GM12878 (cell line): ENCODE data around the genes OR52K1, OR51E1, UBQLN3, OR52B6, OR56B1, APBB1 and MRPL17.

DNA sequence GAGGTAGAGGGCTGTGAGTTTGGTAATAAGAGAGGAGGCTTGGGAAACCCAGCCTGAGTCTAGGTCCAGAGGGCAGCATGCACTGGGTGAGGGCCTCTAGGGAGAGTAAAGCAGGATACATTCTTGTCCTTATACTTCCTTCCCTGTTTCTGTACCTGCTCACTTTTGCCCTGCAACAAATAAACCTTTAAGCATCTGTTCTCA is 31.6 kb downstream of the STIM1 start:
- RAMPAGE, long total RNA = no peak
CAGE:
- cytosol, long polyA minus RNA = no peak
- cytosol, long polyA plus RNA = no peak
- long polyA plus RNA = no peak
- nucleolus, long total RNA = no peak
- nucleus, long polyA plus RNA = no peak
- nucleus, long total RNA = no peak

DNA sequence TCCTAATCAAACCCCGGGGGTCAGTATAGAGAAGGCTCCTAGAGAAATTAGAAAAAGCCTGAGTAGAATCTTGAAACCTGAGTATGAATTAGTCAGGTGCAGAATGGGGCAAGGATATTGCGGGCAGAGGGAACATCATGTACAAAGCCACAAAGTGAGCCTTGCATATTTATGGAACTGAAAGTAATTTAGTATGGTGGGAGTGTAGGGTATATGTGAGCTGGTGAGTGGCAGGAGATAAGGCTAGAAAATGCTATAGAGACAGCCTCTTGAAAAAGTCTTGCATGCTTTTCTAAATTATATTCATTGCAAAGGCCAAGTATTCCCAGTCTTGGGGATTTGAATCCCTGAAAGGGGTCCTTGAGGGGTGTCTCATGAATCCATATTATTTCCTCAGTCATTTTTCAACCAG is 93.7 kb downstream of the STIM1 start:
- RAMPAGE, long total RNA = no peak
- RRBS, 2 experiments = no CpG with 5 or more reads among the region's 2 CpGs
CAGE:
- cytosol, long polyA minus RNA = no peak
- cytosol, long polyA plus RNA = no peak
- long polyA plus RNA = no peak
- nucleolus, long total RNA = no peak
- nucleus, long polyA plus RNA = no peak
- nucleus, long total RNA = no peak

GRCh38 chr11:3995785-3996456 is 98.7 kb upstream of the RRM1 start:
- RAMPAGE, long total RNA = no peak
- RRBS, 2 experiments = no CpG with 5 or more reads among the region's 4 CpGs
CAGE:
- cytosol, long polyA minus RNA = no peak
- cytosol, long polyA plus RNA = no peak
- long polyA plus RNA = no peak
- nucleolus, long total RNA = no peak
- nucleus, long polyA plus RNA = no peak
- nucleus, long total RNA = no peak

DNA sequence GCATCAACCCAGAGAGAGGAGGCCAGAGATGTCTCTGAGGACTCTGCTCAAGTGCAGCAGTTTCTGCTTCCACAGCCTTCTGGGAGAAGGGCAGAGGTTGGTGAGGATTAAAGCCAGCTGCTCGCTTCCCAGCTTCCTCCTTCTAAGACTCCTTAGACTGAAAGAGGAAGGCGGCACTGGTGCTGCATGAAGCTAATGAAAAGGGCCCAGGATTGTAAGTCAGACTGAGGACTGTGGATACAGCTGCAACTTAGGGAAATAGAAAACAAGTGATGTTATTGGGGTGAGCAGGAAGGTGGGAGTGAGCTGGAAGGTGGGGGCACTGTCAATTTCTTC is at the start of gene OR52K1:
Gene OR52K1, plus strand, starts transcription at position 152 of the 336 bp plus-strand sequence.
- RAMPAGE, long total RNA = no peak
- RRBS, 2 experiments = no CpG with 5 or more reads among the region's 2 CpGs
CAGE:
- cytosol, long polyA minus RNA = no peak
- cytosol, long polyA plus RNA = no peak
- long polyA plus RNA = no peak
- nucleolus, long total RNA = no peak
- nucleus, long polyA plus RNA = no peak
- nucleus, long total RNA = no peak

GRCh38 chr11:4606862-4607539 is 1.0 kb downstream of the TRIM68 start:
- RAMPAGE, long total RNA = no peak
- RRBS, 2 experiments = no CpG with 5 or more reads among the region's 8 CpGs
CAGE:
- cytosol, long polyA minus RNA = no peak
- cytosol, long polyA plus RNA = no peak
- long polyA plus RNA = no peak
- nucleolus, long total RNA = no peak
- nucleus, long polyA plus RNA = no peak
- nucleus, long total RNA = no peak

GRCh38 chr11:4643615-4644060 is at the start of gene OR51E1:
Gene OR51E1, plus strand, starts transcription at chr11:4643982.
- RAMPAGE, long total RNA = no peak
- RRBS, 2 experiments = no CpG with 5 or more reads among the region's 3 CpGs
CAGE:
- cytosol, long polyA minus RNA = no peak
- cytosol, long polyA plus RNA = no peak
- long polyA plus RNA = no peak
- nucleolus, long total RNA = no peak
- nucleus, long polyA plus RNA = no peak
- nucleus, long total RNA = no peak

GRCh38 chr11:5275862-5276278 is 6.1 kb upstream of the HBE1 start:
- RAMPAGE, long total RNA = no peak
- RRBS, 2 experiments = no CpG with 5 or more reads among the region's 4 CpGs
CAGE:
- cytosol, long polyA minus RNA = no peak
- cytosol, long polyA plus RNA = no peak
- long polyA plus RNA = no peak
- nucleolus, long total RNA = no peak
- nucleus, long polyA plus RNA = no peak
- nucleus, long total RNA = no peak

GRCh38 chr11:5449380-5449603 is 169 bp downstream of the OR51I2 start:
- RAMPAGE, long total RNA = no peak
- RRBS, 2 experiments = no CpG with 5 or more reads among the region's 1 CpG
CAGE:
- cytosol, long polyA minus RNA = no peak
- cytosol, long polyA plus RNA = no peak
- long polyA plus RNA = no peak
- nucleolus, long total RNA = no peak
- nucleus, long polyA plus RNA = no peak
- nucleus, long total RNA = no peak

DNA sequence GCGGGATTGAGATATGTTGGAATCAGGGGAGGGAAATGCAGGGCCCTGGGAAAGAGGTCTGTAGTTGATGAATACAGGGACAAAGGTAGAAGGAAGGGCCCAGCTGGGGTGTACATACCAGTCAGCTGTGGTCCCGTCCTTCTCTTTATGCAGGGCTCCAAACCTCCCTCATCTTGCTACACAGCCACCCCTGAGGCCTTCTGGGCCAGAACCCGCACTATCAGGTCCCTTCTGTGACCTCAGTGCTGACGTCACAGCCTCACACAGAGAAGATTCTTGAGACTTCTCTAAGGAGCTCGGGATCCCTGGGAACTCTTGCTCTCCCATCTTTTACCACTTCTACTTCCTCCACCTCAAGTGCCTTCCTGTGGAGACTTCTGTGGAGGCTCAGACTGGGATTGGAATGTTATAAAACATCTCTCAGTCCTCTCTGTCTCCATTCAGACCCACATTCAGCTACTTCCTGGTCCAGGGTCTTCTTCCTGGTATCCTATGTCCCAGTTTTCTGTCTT is at the start of gene UBQLN3:
Gene UBQLN3, minus strand, starts transcription at position 202 of the 512 bp plus-strand sequence.
- RAMPAGE, long total RNA = no peak
- RRBS, 2 experiments = no CpG with 5 or more reads among the region's 5 CpGs
CAGE:
- cytosol, long polyA minus RNA = no peak
- cytosol, long polyA plus RNA = no peak
- long polyA plus RNA = no peak
- nucleolus, long total RNA = no peak
- nucleus, long polyA plus RNA = no peak
- nucleus, long total RNA = no peak

DNA sequence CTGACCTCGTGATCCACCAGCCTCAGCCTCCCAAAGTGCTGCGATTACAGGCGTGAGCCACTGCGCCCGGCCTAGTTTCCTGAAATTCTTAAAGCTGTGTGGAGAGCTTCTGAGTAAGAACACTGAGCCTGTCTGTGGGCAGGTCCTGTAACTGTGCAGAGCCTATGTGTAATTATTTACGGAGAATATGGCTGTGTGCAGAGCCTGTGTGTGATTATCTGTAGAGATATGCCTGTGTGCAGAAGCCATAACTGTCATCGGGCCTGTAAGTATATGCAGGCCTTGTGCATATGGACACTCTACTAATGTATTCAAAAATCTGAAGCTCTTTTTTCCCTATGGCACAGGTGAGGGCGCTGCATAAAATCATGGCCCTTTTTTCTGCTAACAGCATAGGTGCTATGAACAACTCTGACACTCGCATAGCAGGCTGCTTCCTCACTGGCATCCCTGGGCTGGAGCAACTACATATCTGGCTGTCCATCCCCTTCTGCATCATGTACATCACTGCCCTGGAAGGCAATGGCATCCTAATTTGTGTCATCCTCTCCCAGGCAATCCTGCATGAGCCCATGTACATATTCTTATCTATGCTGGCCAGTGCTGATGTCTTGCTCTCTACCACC is at the start of gene OR52B6:
Gene OR52B6, plus strand, starts transcription at position 339 of the 626 bp plus-strand sequence.
- RAMPAGE, long total RNA = no peak
- RRBS, 2 experiments = no CpG with 5 or more reads among the region's 9 CpGs
CAGE:
- cytosol, long polyA minus RNA = no peak
- cytosol, long polyA plus RNA = no peak
- long polyA plus RNA = no peak
- nucleolus, long total RNA = no peak
- nucleus, long polyA plus RNA = no peak
- nucleus, long total RNA = no peak

GRCh38 chr11:5736051-5736588 is at the start of gene OR56B1:
Gene OR56B1, plus strand, starts transcription at chr11:5736448.
- RAMPAGE, long total RNA = no peak
- RRBS, 2 experiments = no CpG with 5 or more reads among the region's 1 CpG
CAGE:
- cytosol, long polyA minus RNA = no peak
- cytosol, long polyA plus RNA = no peak
- long polyA plus RNA = no peak
- nucleolus, long total RNA = no peak
- nucleus, long polyA plus RNA = no peak
- nucleus, long total RNA = no peak

DNA sequence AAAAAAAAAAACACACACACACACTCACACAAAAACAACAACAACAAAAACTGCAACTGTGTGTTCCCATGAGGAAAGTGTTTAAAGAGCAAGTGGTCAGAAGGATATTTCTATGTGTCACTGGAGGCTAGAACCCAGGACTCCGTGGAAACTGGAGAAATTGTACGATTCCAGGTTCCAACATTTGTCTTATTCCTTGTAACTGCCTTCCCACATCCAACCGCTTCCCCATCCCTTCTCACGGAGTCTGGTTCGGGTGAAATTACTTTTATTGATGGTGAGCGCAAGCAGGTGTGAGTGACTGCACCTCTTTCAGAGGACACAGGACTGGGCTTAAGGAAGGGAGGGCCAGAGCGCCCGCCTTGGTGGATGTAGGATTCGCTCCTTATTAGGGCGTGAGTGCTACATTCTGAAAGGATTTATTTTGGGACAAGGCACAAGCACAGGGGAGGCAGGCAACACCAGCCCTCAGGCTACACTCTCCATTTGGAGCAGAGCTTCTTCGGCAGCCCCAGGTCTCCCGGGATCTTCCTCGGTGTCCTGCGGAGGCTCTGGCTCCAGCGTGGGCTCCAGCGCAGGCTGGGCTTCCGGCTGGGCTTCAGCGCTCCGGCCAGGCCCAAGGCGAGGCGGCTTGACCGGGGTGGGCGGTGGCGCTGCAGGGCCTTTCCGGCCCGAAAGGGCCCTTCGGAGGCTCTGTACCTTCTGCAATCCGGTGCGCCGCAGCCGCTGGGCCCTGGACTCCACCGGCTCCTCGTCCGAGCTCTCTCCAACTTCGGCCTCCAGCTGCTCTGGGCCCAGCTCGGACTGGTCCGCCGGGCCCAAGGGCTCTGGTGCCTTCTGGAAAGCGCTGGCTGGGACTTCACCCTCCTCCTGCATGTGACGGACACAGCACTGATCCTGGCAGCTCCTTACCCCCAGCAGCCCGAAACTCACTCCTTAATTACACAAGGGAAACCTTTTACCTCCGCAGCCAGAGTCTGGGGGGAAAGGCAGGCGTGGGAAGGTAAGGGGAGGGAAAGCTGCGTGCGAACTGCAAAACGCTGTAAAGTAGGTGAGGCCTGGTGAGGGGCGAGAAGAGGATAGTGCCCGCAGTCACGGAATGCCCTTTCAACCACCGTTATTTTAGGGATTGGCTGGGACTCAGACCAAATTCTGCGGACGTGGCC is 1.2 kb downstream of the CAVIN3 start:
- RAMPAGE, long total RNA = no peak
- RRBS, 2 experiments = 55 to 61% methylated on average over 15 of the region's 52 CpGs
CAGE:
- cytosol, long polyA minus RNA = no peak
- cytosol, long polyA plus RNA = no peak
- long polyA plus RNA = no peak
- nucleolus, long total RNA = no peak
- nucleus, long polyA plus RNA = no peak
- nucleus, long total RNA = no peak

DNA sequence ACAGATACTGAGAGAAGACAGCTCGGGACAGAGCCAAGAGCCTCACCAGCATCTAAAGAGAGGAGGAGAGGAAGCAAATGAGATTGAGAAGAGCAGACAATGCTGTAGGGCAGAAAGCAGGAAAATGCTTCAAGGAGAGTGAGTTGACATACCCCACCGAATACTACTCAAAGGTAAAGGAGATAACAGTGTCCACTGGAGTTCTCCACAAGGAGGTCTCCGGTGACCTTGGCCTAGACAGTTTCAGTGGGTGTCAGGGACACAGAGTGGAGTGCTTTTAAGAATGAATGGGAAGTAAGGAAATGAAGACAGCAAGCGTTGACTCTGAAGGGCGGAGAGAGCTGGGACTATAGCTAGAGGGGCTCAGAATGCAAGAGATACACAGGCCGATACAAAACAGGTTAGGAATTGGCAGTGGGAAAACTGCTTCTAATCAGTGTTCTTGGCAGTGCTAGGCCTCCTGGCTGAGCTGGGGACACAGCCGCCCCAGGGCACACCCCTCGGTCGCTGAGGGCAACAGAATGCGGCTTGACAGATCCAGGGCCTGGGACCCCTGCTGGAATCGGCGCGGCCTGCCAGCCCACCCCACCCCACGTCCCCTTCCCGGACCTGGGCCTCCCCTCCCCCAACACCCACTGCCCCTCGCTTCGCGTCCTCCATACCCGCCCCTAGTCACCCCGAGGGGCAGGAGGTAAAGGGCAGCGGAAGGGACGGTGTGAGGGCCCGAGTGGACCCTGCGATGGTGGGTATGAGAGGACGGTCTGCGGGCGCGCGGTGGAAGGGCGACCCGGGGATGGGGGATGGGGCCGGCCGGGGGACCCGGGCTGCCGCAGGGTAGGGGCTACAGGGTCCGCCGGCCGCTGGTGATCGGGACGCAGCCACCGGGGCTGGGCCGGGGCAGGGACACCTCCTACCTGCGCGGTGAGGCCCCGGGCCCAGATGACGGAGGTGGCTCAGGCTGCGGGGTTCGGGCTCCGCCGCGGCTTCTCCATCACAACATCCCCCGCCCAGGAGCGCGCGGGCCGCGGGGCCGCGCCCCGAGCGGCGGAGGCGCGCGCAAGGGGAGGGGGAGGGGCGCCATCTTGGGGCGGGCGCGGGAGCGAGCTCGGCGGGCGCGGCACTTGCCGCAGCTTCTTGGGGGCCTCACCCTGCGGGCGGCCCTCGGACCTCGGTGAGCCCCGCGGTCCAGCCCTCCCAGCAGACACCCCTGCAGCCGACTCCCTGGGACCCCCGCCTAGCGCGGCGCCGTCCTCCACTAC is at the start of gene APBB1:
Gene APBB1, minus strand, starts transcription at position 1,024 of the 1,259 bp plus-strand sequence.
- RAMPAGE, long total RNA = start-site peak on the minus strand centred at position 1,010 of the sequence, 30 bp wide, 18 and 28 reads in 2 replicates
- RRBS, 2 experiments = 0 to 11% methylated on average over 3 of the region's 87 CpGs
CAGE:
- cytosol, long polyA minus RNA = no peak
- cytosol, long polyA plus RNA = no peak
- long polyA plus RNA = no peak
- nucleolus, long total RNA = no peak
- nucleus, long polyA plus RNA = no peak
- nucleus, long total RNA = no peak

DNA sequence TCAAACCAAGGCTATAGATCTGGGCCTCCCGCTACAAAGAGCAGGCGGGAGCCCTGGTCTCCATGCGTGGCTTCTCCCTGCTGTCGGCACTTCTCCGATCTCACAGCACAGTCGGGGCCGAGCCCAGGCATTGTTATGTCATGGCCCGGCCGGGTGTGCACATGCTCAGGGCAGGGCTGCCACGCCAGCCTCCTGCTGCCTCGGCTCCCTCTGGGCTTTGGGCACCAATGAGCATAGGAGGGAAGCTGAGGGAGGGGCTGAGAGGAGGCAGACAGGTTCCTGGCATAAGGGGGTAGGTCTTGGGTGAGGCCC is 16.7 kb downstream of the RRP8 start:
- RAMPAGE, long total RNA = no peak
- RRBS, 2 experiments = no CpG with 5 or more reads among the region's 11 CpGs
CAGE:
- cytosol, long polyA minus RNA = no peak
- cytosol, long polyA plus RNA = no peak
- long polyA plus RNA = no peak
- nucleolus, long total RNA = no peak
- nucleus, long polyA plus RNA = no peak
- nucleus, long total RNA = no peak

DNA sequence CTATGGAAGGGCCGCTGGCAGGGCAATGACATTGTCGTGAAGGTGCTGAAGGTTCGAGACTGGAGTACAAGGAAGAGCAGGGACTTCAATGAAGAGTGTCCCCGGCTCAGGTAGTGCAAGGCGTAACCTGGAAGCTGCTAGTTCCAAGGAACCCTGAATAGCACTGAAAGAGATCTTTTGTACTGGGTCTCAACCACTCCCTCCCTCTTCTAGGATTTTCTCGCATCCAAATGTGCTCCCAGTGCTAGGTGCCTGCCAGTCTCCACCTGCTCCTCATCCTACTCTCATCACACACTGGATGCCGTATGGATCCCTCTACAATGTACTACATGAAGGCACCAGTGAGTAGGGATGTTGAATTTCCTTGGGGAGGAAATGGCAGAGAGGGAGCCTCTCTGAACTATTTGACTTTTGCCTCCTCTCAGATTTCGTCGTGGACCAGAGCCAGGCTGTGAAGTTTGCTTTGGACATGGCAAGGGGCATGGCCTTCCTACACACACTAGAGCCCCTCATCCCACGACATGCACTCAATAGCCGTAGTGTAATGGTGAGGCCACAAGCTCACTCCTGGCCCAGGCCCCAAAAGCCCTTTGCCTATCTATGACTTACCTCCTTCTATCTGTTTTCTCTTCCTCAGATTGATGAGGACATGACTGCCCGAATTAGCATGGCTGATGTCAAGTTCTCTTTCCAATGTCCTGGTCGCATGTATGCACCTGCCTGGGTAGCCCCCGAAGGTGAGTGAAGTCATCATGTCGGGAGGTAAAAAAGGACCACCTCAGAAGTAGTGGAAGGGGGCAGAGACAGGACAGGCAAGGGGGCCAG is 2.5 kb downstream of the TAF10 start:
- RAMPAGE, long total RNA = no peak
- RRBS, 2 experiments = no CpG with 5 or more reads among the region's 15 CpGs
CAGE:
- cytosol, long polyA minus RNA = no peak
- cytosol, long polyA plus RNA = no peak
- long polyA plus RNA = no peak
- nucleolus, long total RNA = no peak
- nucleus, long polyA plus RNA = no peak
- nucleus, long total RNA = no peak

GRCh38 chr11:6680731-6681708 is 2.1 kb downstream of the MRPL17 start:
- RAMPAGE, long total RNA = no peak
- RRBS, 2 experiments = no CpG with 5 or more reads among the region's 5 CpGs
CAGE:
- cytosol, long polyA minus RNA = no peak
- cytosol, long polyA plus RNA = no peak
- long polyA plus RNA = no peak
- nucleolus, long total RNA = no peak
- nucleus, long polyA plus RNA = no peak
- nucleus, long total RNA = no peak

- RAMPAGE, long total RNA = start-site peak on the minus strand at chr11:6683281-6683342, 1,870 and 1,834 reads in 2 replicates
- RRBS, 2 experiments = 0 to 2% methylated on average over 1 to 3 of the region's 79 CpGs
CAGE:
- cytosol, long polyA minus RNA = start-site peak on the minus strand at chr11:6683300-6683315, 367 reads
- cytosol, long polyA plus RNA = start-site peak on the minus strand at chr11:6683292-6683328, 3,291 and 3,147 reads in 2 replicates
- long polyA plus RNA = start-site peak on the minus strand at chr11:6683292-6683321, 2,229 and 2,903 reads in 2 replicates
- nucleolus, long total RNA = no peak
- nucleus, long polyA plus RNA = start-site peak on the minus strand at chr11:6683294-6683368, 1,558 and 1,529 reads in 2 replicates
- nucleus, long total RNA = no peak
These were observed at the start of gene MRPL17 for GRCh38 chr11:6682561-6683818. Gene MRPL17, minus strand, starts transcription at chr11:6683340.

DNA sequence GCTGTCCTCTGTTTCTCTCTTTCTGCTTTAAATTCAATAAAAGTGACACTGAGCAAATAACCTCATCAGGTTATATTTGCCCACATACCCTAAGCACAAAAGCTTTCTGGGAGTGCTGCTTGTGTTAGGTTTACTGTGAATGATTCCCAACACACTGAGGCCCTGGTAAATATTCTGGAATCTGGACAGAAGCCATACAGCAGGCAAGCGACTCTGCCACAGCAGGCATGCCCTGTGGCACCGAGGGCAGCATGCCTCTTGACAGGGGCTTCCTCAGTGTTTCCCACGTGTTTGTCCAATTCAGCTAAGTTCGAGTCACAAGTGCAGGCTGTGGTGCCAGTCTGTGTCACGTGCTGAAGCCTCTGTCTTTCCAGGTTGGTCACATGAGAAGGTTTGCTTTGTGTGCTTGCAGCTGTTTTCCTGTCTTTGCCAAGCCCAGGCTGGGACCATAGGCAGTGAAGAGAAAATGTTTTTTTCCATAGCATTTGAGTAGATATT is 2.5 kb upstream of the PPFIBP2 start:
- RAMPAGE, long total RNA = no peak
- RRBS, 2 experiments = no CpG with 5 or more reads among the region's 5 CpGs
CAGE:
- cytosol, long polyA minus RNA = no peak
- cytosol, long polyA plus RNA = no peak
- long polyA plus RNA = no peak
- nucleolus, long total RNA = no peak
- nucleus, long polyA plus RNA = no peak
- nucleus, long total RNA = no peak

GRCh38 chr11:7596919-7598152 is 76.0 kb downstream of the CYB5R2 start:
- RAMPAGE, long total RNA = no peak
- RRBS, 2 experiments = no CpG with 5 or more reads among the region's 19 CpGs
CAGE:
- cytosol, long polyA minus RNA = no peak
- cytosol, long polyA plus RNA = no peak
- long polyA plus RNA = no peak
- nucleolus, long total RNA = no peak
- nucleus, long polyA plus RNA = no peak
- nucleus, long total RNA = no peak

- RAMPAGE, long total RNA = no peak
- RRBS, 2 experiments = no CpG with 5 or more reads among the region's 9 CpGs
CAGE:
- cytosol, long polyA minus RNA = no peak
- cytosol, long polyA plus RNA = no peak
- long polyA plus RNA = no peak
- nucleolus, long total RNA = no peak
- nucleus, long polyA plus RNA = no peak
- nucleus, long total RNA = no peak
These were observed 33.8 kb downstream of the CYB5R2 start for GRCh38 chr11:7639390-7640097.